ENCODE measurements around the genes FAM236D, PABPC1L2A, MAGEE1 and P2RY10.

DNA sequence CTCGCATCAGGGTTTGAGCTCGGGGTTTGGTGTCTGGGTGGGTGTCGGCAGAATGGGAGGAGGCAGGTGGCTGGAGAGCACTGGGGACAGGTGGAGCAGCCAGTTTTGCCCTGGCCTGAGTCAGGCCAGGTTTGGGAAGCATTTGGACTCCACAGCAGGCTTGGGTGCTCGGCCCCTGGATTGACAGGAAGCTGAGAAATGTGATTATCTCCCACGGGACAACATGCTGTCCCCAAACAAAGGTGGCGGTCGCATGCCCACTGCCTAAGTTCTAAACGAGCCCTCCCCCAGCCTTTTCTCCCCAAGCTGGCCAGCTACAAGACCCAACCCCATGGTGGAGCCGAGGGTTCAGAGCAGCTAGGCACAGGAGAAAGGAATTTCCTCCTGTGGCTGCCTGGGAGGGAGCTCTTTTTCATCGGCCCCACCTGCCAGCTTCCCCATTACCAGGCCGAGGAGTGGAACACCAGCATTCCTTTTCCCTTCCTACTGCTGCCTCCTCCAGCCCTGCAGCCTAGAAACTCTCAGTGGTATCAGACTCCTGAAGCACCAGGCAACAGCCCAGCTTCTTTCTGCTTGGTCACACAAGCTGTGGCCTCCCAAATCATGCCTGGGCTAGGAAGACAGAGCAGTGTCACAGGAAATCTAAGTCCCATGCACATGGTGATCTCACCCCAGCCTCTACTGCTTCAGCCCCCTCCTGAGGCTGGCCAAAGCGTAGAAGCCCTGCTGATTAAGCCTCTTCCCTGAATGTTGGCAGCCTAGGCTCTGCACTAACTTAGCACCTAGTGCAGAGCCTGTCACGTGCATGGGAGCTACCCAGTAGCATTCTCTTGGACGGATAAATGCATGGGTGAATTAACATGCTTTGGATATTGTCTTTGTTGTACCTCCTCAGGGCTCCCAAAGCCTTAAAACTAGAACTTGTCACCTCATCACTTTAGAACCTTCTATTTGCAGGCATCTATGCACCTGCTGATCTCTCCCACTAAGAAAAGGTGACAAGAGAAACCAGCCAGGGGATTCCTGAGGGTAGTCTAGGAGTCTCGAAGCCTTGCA is 80.0 kb upstream of the PIN4 start:
- RRBS, result no CpG with 5 or more reads among the region's 15 CpGs

DNA sequence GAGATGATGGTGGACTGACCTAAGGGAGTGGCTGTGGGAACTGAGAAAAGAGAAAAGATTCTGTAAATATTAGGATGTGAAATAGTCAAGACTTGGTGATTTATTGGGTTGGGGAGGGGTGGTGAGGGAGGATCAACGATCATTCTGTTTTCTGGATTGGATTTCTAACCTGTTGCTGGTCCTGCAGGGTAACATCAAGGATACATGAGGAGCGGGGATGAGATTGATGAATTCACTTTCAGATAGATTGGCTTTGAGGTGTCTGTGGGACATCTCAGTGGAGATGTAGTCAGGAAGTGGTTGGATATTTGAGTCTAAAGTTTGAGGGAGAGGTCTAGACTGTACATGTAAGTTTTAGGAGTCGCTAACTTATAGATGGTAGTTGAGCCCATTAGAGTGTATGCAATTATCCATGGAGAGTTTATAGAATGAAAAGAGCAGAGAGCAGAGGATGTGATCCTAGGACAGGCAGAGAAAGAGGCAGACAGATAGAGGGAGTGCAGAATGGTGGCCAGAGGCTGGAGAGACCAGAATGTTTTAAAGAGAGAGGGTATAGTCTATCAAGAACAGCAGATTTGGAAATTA is 1.5 kb downstream of the PIN4 start:
- RRBS, result no CpG with 5 or more reads among the region's 3 CpGs

DNA sequence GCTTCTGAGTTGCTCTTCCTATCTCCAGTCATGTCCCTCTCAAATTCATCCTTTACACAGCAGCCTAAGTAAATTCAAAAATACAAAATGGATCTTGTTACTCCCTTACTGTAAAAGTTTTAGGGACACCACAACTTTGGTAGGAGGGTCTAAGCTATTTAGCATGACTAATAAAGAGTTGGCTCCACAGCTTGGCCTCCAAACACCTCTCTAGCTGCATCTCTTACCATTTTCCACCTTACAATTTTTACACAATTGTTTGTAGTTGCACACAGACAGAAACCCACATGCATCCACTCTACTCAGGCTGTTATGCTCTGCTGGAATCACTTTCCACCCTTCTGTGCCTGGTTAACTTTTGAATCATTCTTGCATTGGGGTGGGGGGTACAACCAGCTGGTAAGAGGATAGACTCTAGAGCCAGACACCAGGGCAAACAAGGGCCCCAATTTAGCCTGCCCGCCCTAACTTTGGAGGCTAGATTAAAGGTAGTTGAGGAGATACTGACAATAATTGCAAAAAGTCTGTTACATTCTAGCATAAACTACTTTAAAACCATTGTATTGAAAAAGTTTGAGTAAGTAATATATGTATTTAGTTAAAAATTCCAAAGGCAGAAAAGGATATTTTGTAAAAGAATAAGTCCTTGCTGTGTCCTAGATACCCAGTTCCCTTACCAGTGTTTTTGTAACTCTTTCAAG is 78.6 kb upstream of the CITED1 start:
- RRBS, result no CpG with 5 or more reads among the region's 1 CpG

- RRBS, result no CpG with 5 or more reads among the region's 16 CpGs
Observed at GRCh38 chrX:72807953-72808429, at the start of gene FAM236D. TSS of gene FAM236D (minus strand) at chrX:72808210.

- RRBS, result no CpG with 5 or more reads among the region's 27 CpGs
Observed at GRCh38 chrX:73079367-73079582, at the start of gene PABPC1L2A. TSS of gene PABPC1L2A (minus strand) at chrX:73079512.

DNA sequence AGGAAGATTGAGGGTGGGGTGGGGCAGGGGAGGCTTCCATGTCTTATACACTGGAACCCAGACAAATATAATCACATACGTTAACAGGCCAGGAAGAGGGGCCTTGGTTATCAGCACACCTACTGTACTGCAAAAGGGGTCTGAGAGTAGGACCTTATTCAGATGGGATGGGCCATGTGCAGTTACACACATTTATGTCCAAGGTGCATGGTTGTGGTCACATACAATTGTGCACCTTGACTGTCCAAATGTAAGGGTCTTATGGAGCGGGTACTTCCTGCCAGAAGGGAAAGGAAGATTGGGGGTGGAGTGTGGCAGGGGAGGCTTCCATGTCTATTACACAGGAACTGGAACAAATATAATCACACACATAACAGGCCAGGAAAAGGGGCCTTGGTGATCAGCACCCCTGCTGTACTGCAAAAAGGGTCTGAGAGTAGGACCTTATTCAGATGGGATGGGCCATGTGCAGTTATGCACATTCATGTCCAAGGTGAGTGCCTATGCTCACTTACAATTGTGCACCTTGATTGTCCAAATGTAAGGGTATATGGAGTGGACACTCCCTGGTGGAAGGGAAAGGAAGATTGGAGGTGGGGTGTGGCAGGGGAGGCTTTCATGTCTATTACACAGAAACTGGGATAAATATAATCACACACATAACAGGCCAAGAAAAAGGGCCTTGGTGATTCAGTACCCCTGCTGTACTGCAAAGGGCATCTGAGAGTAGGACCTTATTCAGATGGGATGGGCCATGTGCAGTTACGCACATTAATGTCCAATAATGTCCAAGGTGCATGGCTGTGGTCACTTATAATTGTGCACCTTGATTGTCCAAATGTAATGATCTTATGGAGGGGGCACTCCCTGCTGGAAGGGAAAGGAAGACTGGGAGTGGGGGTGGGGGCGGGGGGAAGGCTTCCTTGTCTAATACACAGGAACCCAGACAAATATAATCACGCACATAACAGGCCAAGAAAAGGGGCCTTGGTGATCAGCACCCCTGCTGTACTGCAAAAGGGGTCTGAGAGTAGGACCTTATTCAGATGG is 282.2 kb downstream of the CHIC1 start:
- RRBS, result no CpG with 5 or more reads among the region's 5 CpGs

DNA sequence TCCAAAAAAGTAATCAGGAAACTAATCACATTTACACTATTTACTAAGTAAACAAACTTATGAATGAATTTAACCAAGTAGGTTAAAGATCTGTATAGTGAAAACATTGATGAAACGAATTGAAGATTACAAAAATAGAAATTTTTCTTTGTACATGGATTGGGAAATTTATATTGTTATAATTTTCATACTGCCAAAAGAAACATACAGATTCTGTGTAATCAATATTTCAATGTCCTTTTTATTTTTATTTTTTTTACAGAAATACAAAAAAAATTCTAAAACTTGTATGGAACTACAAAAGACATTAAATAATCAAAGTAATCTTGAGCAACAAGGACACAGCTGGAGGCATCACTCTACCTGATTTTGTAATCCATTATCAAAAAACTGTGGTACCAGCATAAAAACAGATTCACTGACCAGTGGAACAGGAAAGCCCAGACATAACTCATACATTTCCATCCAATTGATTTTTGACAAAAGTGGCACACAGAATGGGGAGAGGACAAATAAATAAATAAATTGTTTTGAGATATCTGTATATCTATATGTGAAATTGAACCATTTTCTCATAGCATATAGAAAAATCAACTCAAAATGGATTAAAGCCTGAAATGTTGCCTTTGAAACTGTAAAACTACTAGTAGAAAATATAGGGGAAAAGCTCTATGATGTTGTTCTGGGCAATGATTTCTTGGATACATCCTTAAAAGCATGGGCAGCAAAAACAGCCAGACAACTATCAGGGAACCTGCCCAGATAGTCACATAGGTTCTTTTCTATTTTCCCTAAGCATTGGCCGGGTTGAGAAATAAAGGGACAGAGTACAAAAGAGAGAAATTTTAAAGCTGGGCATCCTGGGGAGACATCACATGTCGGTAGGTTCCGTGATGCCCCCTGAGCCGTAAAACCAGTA is 299.7 kb upstream of the ZCCHC13 start:
- RRBS, result no CpG with 5 or more reads among the region's 5 CpGs

GRCh38 chrX:74237991-74238576 is 65.9 kb upstream of the ZCCHC13 start:
- RRBS, result no CpG with 5 or more reads among the region's 3 CpGs

DNA sequence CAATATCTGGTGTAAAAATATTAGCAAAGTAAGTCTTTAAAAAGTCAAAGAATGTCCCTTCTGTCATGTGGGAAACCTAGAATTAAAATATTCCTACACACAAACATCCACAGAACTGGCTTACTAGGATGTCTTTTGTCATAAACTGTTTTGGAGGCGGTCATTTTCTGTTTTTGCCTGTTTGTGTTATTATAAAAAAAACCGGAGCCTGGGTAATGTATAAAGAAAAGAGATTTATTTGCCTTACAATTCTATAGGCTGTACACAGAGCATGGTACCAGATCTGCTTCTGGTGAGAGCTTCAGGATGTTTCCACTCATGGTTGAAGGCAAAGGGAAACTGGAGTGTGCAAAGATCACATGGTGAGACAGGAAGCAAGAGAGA is 79.4 kb upstream of the NEXMIF start:
- RRBS, result no CpG with 5 or more reads among the region's 2 CpGs

- RRBS, result no CpG with 5 or more reads among the region's 7 CpGs
Observed at GRCh38 chrX:75155269-75155746, 775 bp downstream of the ABCB7 start.

- RRBS, result no CpG with 5 or more reads among the region's 9 CpGs
Observed at GRCh38 chrX:76148681-76149184, 24.1 kb upstream of the PBDC1 start.

DNA sequence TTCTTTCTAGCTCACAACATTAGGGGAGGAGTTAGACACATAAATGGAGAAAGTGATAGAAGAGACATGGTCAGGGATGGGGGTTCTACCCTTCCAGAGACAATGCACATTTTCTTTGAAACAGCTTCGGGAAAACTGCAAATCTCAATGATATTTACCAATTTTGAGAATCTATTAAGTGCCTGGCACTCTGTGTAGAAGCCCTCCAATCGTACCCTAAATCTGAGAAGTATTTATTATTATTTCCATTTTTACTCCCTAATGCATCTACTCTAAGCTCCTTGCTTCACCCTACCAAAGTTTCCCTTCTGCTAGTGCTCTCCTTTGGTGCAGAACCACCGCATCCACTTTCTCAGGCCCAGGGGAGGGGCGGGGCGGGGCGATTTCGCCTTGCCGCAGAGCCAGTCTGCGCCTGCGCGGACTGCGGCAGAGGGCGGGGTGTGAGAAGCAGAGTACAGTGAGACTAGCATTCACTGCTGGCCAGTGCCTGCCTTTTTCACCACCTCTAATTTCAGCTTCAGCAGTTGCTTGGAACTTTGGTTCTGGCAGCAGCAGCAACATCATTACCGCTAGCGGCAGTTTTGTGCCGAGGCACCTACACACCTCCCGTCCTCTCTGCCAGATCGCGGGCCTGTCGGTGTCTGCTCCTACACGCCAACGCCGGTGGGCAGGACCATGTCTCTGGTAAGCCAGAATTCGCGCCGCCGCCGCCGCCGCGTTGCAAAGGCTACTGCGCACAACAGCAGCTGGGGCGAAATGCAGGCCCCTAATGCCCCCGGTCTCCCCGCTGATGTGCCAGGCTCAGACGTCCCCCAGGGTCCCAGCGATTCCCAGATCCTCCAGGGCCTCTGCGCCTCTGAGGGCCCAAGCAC is at the start of gene MAGEE1:
MAGEE1 (plus strand) TSS at position 455 of the 872 bp plus-strand sequence.
- RRBS, result no CpG with 5 or more reads among the region's 38 CpGs

- RRBS, result no CpG with 5 or more reads among the region's 31 CpGs
Observed at GRCh38 chrX:76428682-76429074, 1.2 kb downstream of the MAGEE1 start.

DNA sequence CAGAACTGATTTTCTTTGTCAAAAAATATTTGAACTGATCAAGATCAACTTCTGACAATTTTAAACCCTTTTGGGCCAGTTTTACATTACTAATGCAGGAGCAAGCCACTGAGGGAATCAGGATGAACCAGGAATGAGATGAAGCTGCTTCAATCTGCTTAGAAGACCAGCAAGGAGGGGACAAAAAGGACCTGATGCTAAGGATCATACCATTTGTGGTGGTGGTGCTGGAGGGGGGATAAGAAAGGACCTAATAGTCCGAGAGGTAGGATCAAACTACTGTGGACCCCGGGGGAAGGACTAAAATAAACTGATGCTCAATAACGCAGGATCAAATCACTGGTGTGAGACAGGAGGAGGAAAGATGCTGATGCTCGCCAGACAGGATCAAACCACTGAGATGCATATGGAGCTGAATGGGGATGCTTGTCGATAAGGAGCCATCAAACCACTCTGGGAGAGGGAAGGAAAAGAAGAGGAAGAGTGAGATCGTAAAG is 432.8 kb upstream of the FGF16 start:
- RRBS, result no CpG with 5 or more reads among the region's 6 CpGs

GRCh38 chrX:77451064-77451642 is 4.0 kb downstream of the FGF16 start:
- RRBS, result no CpG with 5 or more reads among the region's 2 CpGs

DNA sequence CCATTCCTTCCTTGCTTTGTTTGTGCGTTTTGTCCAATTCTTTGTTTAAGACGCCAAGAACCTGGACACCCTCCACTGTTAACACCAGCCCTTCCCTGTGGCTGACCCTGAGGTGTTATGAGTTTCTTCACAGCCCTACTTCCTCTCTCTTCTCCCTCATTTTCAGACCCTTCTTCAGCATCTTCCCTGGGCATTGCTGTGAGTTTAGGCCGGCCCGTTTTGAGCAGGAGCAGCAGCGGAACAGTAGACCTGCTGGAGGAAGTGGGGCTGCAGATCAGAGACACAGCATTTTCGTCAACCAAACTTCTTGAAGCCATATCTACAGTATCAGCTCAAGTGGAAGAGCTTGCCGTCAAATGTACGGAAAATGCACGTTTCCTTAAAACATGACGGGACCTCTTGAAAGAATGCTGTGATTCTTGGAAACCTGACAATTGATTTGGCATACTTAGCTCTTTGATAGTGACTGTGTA is 6.9 kb downstream of the PGAM4 start:
- RRBS, result no CpG with 5 or more reads among the region's 10 CpGs

GRCh38 chrX:78653113-78653773 is 5.9 kb downstream of the RTL3 start:
- RRBS, result no CpG with 5 or more reads among the region's 3 CpGs

DNA sequence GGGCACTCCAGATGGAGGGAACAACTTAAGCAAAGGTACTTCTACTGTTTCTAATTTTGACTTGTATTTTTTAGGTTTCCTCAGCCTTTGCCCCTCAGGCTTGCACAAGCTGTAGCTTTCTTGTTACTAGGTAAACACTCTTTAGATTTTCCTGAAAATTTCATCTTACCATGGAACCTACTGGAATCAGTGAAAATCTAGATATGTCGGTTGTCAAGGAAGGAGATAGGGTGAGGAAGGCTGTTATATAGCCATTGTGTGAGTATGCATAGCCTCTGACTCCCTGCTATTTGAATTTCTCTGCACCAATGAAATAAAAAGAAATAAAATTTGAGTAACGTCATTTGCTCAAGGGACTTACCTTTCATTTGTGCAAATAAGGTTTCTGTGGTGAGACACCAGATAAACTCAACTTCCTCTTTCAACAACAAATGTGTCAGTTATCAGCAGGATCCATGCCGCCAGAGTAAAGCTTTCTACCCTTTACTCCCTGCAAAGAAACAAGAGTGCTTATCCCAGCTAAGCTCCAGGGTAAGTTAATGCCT is at the start of gene P2RY10:
P2RY10 (plus strand) TSS at position 427 of the 545 bp plus-strand sequence.
- RRBS, result no CpG with 5 or more reads among the region's 3 CpGs

GRCh38 chrX:79107670-79108399 is 36.7 kb upstream of the GPR174 start:
- RRBS, result no CpG with 5 or more reads among the region's 3 CpGs

Data from amniotic epithelial cell (primary cell).